Sciatic nerve (tissue), 1 donor: ENCODE data around the genes SPINK4, NFX1, UBE2R2 and UBAP2.

- PRO-cap: no peak
These were observed 16.6 kb downstream of the DNAJA1 start for GRCh38 chr9:33041474-33042187.

DNA sequence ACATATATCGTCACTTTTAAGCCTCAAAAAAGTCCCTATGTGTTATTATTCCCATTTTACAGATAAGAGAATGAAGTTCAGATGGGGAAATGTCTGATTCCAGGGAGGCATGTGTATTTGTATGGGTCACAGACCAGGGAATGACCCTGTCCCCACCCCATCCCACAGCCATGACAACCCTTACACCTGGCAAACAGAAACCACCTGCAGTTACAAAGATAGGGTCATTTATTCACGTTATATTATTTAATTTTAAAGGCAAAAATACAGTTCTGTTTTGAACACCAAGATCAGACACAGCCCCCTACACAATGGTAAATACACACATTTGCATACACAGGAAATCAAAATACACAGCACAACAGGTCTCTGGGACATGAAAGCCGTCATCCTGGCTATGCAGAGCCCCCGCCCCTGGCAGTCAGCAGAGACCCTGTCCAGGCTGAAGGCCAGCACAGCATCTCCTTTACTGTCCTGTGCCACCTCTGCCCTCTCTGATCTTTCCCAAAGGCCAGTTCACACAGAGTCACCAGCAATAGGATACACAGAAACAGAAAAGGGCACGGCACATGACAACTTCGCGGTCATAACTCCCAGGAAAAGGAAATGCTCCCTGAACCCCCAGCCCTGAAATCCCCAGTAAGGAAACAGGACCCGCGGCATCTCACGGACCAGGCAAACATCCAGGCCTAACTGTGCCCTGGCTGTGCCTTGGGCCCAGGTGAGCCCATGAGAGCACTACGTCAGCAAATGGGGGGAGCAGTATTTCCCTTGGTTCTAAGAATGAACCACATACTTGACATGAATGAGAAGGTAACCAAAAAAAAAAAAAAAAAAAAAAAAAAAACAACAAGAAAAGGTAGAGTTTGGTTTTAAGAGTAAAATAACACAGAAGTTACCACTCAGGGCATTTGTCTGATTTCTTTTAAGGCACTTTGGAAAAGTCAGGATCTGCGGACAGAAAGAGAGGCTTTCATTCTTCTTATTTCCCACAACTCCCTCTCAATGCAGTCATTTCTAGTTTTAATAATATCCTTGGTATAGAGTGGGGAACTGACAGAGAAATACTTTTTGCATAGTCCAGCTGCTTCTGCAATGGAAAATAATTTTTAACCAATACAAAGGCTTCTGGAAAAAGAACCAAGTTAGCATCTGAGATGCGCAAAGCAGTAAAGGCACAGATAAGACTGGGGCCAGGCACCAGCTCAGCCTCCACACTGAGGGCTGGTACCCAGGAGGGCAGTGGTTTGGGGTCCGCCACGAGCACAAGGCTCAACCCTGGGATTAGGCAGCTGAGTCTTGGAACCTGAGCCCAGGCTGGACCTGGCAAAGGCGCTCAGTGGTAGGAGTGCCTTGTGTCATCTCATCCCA, 34.4 kb upstream of the SMU1 start:
- PRO-cap: no peak

GRCh38 chr9:33120249-33120860, 43.9 kb upstream of the SMU1 start:
- PRO-cap: no peak

DNA sequence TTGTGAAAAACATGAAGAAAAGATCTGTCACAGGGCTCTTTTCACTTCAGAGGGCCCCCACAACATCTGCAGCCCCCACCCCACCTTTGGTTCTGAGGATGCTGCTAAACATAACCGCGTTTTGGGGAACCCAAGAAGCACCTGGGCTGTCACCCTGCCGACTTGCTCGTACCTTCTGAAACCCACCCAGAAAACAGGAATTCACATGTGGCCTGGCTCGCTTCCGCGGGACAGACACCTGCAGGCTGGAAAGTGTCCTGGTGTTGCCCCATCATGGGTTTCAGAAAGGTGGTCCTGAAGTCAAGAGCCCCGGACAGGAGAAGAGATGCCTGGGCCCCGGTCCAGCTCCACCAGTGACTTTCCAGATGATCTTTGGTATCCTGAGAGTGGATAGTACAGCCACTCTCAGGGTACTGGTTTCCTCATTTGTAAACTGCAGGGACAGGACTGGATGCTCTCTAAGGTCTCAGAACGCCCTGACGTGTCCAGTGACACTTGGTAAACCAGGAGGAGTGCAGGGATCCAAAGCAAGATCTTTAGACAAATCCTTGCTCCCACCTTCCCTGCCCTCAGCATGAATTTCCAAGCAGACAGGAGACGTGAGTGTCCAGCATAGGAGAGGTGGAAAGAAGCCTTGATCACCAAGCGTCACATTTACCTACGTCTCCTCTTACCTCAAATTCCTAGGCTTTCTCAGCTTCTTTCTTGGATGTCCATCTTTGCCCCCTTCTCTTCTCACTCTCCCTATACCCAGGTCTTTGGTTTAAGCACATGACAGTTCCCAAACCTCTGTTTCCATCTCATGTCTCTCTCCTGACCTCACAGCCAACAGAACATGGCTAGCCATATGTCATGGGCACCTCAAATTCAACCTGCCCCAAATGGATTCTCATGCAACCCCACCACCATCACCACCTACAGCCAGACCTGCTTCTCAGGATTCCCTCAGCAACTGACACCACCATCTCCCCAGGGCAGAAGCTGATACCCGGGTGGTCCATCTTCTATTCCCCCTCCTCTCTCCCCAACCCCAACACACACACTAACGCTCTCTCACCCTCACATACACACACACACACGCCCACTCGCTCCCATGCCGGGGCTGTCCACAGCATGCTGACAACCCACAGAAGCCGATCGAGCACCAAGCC, 28.9 kb downstream of the B4GALT1 start:
- PRO-cap: no peak

- PRO-cap: no peak
These were observed 27.6 kb downstream of the B4GALT1 start for GRCh38 chr9:33139133-33140350.

DNA sequence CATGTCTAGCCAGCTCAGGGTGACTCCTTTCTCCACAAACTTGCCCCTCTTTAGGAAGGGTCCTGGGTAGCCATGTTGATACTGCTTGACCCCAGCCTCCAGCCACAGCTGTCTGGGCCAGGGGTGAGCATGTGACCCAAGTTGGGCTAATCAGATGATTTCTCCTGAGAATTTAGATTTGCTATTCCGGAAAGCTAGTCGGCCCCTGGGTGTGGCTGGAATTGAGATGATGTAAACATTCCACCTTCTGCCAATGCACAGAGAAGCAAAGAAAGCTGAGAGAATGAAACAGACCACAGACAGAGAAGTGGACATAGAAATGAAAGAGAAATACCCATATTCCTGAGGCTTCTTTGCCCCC, 17.8 kb upstream of the B4GALT1 start:
- PRO-cap: no peak

DNA sequence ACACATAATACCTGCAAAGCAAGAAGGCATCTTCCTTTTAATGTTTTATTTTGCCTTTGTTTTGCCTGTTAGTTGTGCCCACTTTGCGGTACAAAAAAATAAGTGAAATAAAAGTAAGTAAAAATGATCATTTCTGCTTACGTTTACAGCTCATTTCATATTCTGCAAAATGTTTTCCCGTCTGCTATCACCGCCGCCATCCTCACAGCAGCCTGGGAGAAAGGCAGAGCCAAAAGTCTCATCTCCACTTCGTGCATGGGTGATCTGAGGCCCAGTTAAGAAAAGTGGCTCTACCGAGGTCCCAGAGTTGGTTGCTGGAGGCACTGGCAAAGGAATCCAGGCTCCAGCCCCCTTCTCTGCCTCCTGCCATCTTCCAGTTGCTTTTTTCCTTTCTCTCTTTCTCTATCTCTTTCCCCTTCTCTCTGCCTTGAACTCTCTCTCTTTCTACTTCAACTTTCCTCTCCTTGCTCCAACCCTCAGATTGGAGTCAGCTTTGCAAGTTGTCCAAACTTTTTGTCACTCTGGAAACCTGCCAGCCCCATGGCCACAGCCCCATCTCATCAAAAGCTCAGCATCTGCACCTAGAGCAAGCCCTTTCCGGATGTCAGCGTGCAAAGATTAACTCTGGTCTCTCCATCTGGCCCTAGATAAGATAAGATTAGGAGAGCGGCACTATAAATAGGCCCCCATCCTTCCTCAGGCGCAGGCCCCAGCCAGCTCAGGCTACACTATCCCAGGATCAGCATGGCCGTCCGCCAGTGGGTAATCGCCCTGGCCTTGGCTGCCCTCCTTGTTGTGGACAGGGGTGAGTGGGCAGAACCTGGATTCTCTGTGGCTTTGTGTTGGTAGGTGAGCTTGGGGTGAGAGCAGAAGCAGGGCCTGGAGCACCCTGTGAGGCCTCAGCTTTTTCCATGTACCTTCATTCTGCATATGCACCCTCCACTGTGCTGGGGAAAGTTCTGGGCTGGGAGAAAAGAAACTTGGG, at the start of gene SPINK4:
TSS of gene SPINK4 (plus strand) at position 703 of the 985 bp plus-strand sequence.
- PRO-cap: no peak

GRCh38 chr9:33250094-33251011, 10.4 kb downstream of the SPINK4 start:
- PRO-cap: no peak

GRCh38 chr9:33256126-33256601, 8.3 kb downstream of the BAG1 start:
- PRO-cap: no peak

- PRO-cap: no peak
These were observed 915 bp upstream of the NFX1 start for GRCh38 chr9:33289231-33289971.

DNA sequence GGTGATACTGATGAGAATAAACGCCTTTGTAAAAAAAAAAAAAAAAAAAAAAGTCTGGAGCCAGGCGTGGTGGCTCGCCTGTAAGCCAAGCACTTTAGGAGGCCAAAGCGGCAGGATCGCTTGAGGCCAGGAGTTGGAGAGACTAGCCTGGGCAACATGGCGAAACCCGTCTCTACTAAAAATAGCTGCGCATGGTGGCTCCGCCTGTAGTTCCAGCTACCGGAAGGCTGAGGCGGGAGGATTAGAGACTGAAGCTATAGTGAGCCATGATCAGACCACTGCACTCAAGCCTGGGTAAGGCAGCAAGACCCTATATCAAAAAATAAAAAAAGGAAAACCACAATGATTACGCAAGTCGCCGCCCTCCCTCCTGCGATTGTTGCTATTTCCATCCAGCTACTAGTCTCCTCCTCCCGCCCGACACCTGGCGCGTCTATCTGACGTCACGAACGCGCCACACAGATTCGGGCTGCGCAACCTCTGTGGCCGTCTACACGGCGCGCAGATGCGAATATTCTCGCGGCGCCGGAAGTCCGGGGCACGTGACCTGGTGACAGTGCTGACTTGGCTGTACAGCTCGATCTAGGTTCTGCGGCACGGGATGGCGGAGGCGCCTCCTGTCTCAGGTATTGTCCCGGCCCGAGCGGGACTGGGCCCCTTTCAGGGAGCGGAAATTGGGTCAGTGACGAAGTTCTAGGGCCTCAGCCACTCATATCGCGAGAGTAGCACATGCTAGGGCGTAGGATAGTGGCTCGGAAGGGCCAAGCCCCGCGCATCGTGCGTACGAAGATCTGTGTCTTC, at the start of gene NFX1:
TSS of gene NFX1 (plus strand) at position 545 of the 801 bp plus-strand sequence.
- PRO-cap: bidirectional peak, plus-strand start at position 587 of the sequence, minus-strand start at position 422 of the sequence; bidirectional peak, plus-strand start at position 747 of the sequence, minus-strand start at position 662 of the sequence

DNA sequence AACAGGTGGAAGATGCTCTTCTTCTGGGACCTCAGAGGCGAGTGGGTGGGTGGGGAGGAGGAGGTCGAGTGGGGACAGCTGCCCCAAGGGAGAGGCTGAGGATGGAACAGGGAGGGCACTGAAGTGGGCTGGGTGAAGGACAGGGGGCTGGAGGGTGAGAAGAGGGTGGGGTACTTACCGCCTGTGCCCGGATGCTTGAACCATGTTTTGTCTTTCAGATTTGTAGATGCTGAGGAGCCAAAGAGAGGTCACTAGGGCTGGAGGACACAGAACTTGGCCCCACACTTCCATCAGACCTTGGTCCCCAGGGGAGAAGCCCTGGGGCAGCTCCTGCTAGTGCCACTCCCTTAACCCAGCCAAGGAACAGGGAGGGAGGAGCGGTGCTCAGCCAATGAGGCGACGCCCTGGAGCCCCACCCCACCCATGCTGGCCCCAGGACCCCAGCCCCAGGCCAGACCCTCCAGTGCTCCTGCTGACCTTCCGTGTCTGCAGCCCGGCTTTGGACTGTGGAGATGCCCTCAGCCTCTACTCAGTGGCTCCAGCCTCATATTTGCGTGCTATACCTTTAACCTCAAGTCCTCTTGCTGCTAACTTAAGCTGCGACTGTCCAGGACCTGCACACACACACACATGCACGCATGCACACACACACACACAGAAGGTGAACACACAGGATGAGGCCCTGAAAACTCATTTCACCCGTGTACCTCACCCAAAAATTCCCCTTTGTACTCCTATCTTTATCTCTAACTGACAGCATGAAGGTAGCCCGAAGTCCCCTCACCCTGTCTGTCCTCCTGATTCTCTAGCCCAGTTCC, 1.1 kb downstream of the AQP7 start:
- PRO-cap: no peak

DNA sequence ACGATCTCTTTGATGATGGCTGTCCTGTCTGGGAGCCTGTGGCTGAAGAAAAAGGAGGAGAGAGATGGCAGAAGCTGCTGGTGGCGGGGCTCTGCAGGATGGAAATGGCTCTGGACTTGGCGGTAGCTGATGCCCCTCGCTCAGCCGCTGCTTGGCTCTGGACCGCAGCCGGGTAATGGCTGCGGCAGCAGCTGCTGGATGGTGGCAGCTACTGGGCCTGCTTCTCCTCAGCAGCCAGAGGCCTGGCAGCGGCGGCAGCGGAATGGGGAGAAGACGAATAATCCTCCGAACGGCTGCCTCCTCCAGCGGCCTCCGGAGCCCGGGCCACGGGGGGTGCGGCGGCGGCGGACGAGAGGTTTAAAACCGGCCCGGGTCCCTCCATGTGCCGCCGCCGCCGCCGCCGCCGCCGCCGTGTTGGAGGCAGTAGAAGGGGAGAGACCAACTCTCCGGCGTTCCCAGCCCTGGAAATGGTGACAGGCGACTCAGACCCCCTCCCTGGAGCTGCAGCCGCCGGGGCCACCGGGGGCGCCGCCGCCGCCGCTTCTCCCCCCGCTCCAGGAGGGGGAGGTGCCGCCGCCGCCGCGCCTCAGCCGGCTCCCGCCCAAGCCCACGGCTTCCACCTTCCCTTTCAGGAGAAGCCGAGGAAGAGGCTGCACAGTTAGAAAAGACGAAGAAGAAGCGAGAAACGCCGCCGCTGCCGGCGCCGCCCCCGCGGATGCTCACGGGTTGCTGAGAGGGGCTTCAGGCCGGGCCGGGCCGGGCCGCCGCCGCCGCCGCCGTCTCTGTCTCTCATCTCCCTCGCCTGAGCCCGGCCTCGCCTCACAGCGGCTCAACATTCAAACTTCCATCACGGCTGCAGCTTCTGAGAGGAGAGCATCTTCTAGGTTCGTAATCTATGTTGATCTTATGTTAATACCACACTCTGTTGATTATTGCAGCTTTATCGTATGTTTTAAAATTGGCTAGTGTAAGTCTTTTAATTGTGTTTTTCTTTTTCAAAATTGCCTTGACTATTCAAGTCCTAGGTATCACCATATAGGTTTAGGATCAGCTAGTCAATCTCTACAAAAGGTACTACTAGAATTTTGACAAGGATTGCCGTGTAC, 118.4 kb upstream of the PRSS3 start:
- PRO-cap: bidirectional peak, plus-strand start at position 631 of the sequence, minus-strand start at position 416 of the sequence

GRCh38 chr9:33748689-33749570, 46.4 kb upstream of the PRSS3 start:
- PRO-cap: no peak

DNA sequence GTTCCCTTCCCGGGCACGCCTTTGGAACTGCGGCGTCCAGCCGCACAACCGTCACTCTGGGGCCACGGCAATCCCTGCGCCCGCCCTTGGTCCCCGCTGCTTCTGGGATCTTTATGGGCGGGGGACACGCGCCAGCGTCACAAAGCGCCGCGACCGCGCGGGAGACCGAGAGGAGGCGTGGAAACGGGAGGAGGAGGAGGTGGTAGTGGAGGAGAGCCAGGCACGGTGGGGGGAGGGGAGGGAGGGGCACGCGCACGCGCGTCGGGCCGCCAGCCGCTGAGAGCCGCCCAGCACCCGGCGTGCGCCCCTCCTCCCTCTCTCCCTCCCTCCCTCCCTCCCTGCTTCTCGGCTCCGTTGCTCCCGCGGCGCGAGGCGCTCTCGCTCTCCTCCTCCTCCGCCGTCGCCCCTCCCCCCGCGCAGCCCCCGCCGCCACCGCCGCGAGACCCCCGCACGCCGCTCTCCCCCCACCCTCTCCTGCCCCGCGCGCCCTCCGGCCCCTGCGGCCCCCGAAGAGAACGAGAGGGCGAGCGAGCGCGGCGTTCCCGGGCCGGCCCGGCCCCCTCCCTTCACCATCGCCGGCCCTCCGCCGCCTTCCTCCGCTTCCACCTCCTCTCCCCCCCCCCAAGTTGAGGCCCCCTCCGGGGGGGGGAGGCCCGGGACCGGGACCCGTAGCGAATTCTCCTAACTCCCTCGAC, at the start of gene UBE2R2:
TSS of gene UBE2R2 (plus strand) at position 341 of the 695 bp plus-strand sequence.
- PRO-cap: bidirectional peak, plus-strand start at position 341 of the sequence, minus-strand start at position 104 of the sequence

DNA sequence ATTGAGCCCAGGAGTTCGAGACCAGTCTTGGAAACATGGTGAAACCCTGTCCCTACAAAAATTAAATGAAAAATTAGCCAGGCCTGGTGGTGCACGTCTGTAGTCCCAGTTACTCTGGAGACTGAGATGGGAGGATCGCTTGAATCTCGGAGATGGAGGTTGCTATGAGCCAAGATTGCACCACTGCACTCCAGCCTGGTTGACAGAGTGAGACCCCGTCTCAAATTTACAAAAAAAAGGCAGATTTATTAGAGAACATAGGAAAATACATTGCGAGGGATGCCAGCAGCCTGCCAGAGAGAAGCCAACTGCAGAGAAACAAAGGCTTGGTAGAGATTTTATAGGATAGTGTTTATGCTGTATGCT, 61.4 kb downstream of the UBE2R2 start:
- PRO-cap: no peak

DNA sequence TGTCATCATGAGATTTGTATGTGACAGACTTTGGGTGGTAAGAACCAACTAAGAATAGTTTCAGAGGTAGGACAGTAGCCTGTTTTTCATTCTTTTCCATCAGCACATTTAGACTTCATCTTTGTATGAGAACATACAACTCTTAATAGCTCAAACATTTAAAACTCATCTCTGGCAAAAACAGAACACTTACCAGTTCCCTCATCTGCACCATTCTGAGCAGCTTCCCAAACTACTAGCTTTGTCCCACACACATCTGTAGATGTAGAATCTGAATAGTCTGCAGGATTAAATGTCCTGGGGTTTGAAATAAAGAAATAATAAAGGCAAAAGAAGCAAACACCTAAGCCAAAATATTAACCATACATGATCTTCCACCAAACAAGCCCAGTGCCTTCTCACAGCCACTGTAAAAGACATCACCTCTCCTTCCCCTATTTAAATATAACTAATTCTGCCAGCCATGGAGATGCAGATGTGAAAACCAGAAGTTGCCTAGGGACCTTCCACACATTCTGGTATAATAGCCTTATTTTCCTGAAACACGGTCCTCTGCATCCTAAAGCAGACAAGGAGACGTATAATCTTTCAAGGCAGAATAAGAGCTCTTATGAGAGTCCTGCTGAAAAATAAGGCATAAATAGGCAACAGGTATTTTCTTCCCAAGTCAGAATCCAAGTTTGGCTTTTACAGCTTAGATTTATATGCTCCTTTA, 77.1 kb downstream of the UBAP2 start:
- PRO-cap: no peak

DNA sequence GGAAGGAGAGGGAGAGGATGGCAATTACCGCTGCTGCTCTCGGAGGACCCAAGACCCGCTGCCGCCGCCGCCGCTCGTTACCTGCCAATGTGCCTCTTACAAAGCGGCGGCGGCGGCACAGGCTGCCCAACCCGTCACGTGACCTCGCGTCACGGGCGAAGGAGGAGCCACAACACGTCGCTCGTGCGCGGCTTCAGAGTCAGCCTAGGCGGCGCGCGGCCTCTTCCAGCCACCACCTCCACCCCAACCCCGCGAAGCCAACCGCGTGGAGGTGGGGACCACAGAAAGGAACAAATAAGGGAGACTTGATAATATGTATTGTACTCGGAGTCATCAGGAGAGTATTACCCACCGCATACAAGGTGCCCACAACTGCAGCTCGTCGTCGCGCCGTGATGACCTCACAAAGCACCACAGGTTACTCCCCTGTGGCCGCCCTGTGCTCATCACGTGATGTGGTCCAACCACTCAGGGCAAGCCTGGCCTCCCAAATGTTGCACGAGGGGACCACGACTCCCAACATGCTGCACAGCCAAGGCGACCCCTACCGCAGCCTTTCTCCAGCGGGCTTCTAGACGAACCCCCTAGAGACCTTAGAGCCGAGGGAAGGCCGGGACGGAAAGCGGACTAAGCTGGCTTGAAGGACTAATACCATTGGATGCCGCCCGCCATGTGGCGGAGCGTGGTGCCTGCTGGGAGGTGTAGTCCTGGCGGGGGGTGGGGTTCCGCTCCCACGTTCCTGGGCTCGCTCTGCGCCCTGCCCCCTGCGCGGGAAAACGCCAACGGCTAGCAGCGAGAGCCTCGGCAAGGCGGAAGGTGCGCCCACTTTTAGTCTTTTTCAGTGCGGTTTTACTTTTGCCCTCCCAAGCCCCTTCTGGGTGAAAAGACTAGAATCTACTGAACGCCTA, at the start of gene UBAP2:
TSS of gene UBAP2 (minus strand) at position 91 of the 908 bp plus-strand sequence.
- PRO-cap: bidirectional peak, plus-strand start at position 196 of the sequence, minus-strand start at position 89 of the sequence; bidirectional peak, plus-strand start at position 774 of the sequence, minus-strand start at position 376 of the sequence

GRCh38 chr9:34086959-34087507, 38.3 kb upstream of the UBAP2 start:
- PRO-cap: no peak

GRCh38 chr9:34210149-34210680, 31.4 kb downstream of the UBAP1 start:
- PRO-cap: no peak